Bronchial epithelial cell (primary cell): ENCODE data around the gene ZBTB7C.

DNA sequence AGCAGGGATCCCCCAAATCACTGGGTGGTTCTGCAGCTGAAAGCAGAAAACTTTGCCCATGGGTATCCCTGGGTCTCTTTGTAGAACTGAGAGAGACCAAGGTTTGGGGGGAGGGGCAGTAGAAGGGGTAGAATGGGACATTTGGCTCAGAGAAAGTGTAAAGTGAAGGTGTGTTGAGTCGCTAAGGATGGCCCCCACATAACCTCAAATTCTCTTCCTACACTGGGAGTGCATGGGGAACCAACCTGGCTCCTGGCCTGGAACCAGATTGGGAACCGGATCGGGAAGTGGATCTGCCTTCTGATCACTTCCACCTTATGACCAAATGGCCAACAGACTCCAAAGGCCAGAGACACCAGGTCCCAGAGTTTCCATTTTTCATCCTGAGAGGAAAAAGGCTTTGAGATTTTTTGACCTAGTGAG is 171.6 kb upstream of the SKOR2 start:
- RRBS, 2 experiments: no CpG with 5 or more reads among the region's 3 CpGs

GRCh38 chr18:47754310-47754688 is 176.2 kb downstream of the SMAD2 start:
- RRBS, 2 experiments: no CpG with 5 or more reads among the region's 19 CpGs

- RRBS, 2 experiments: no CpG with 5 or more reads among the region's 8 CpGs
Measured at GRCh38 chr18:48003576-48004287, 73.3 kb upstream of the SMAD2 start.

GRCh38 chr18:48039820-48041167 is 109.8 kb upstream of the SMAD2 start:
- RRBS, 2 experiments: 86 to 91% methylated on average over 5 of the region's 47 CpGs

- RRBS, 2 experiments: under 1 to 2% methylated on average over 63 of the region's 152 CpGs
Measured at GRCh38 chr18:48409048-48410109, at the start of gene ZBTB7C. TSS of gene ZBTB7C (minus strand) at chr18:48409383.

- RRBS, 2 experiments: no CpG with 5 or more reads among the region's 7 CpGs
Measured at GRCh38 chr18:48542768-48543154, 3.9 kb downstream of the CTIF start.

GRCh38 chr18:48545500-48546077 is 6.8 kb downstream of the CTIF start:
- RRBS, 2 experiments: no CpG with 5 or more reads among the region's 13 CpGs

GRCh38 chr18:48650098-48650899 is 111.5 kb downstream of the CTIF start:
- RRBS, 2 experiments: no CpG with 5 or more reads among the region's 7 CpGs

GRCh38 chr18:48713219-48714074 is 174.6 kb downstream of the CTIF start:
- RRBS, 2 experiments: 92 to 99% methylated on average over 5 of the region's 26 CpGs

DNA sequence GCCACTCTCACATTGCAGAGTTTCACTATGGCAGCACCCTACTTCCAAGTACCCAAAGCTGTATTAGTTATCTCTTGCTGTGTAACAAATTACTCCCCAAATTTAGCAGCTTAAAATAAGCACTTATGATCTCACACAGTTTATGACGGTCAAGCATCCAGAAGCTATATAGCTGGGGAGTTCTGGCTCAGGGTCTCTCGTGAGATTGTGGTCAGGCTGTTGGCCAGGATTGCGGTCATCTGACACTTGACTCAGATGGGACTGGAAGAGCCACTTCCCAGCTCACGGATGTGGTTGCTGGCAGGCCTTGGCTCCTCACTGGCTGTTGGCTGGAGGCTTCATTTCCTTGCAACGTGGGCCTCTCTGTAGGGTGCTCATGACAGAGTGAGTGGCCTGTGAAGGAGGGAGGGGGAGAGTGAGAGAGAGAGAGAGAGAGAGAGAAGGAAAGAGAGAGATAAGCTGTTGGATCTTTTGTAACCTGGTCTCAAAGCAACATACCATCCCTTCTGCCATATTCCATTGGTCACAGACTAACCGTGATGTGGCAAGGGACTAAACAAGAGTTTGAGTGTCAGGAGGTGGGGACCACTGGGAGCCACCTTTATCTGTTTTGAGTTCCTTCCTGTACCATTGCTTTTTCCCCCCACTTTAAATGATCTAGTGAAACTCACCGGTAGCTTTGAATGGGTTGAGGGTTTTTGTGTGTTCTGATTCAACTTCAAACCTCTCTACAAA is 189.7 kb downstream of the CTIF start:
- RRBS, 2 experiments: no CpG with 5 or more reads among the region's 7 CpGs

- RRBS, 2 experiments: 54 to 83% methylated on average over 2 of the region's 10 CpGs
Measured at GRCh38 chr18:48750493-48750984, 200.2 kb downstream of the SMAD7 start.

GRCh38 chr18:48775157-48775888 is 175.4 kb downstream of the SMAD7 start:
- RRBS, 2 experiments: no CpG with 5 or more reads among the region's 6 CpGs

DNA sequence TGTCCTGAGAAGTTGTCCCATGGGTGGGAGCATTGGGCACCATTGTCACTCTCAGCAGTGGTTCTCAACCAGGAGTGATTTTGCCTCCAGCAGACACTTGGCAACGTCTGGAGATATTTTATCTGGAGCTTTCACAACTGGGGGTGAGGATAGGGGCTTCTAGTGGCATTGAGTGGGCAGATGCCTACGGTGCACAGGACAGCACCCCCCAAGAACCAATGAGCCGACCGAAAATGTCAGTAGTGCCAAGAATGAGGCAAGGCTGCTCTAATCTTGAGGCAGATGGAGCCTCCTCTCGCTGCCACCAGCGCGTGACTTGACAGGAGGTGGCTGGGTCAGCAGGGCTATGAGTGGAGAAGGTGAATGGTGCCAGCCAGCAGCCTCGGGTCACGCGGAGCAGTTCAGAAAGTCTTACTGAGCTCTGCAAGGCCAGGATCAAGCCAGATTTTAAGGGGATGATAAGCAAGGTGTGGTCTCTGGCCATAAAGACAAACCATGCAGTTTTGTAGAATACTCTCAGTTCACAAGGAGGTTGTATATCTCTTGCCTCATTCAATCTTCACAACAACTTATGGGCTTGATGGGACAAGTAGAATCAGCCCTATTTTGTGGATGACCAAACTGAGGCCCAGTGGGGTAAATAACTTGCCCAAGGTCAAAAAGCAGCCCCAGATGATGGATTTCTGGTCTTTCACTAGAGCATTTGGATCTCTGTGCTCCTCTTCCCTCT is 151.9 kb downstream of the SMAD7 start:
- RRBS, 2 experiments: no CpG with 5 or more reads among the region's 10 CpGs

GRCh38 chr18:48825314-48825825 is 125.4 kb downstream of the SMAD7 start:
- RRBS, 2 experiments: no CpG with 5 or more reads among the region's 5 CpGs

DNA sequence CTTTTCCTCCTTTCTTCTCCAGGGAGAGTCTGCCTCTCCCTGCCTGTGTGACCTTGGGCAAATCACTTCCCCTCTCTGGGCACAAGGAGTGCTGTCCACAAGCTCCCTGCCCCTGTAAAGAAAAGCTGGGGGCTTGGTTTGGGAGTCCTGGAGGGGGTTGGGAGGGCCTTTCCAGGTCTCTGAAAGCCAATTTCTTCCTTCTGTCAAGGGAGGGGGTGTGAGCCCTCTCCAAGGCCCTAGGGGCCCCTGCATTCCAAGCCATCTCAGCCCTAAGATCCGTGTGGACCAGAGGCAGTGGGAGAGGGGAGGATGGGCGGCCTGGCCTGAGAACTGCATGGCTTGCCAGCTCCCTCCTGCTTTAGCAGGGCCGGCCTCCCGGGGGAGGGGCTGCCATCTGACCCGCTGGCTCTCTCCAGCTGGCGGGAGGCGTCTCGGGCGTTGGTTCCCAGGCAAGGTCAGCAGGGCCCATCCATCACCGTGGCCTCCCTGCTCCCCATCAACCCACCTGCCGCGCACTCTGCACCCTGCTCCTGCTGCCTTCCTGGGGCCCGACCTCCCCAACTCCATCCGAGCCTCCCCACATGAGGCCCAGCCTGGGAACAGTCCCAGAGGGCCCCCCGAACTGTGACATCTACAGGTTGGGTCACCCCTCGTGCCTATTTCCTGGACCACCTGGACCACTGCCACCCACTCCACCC is 61.4 kb downstream of the SMAD7 start:
- RRBS, 2 experiments: no CpG with 5 or more reads among the region's 16 CpGs

- RRBS, 2 experiments: no CpG with 5 or more reads among the region's 6 CpGs
Measured at GRCh38 chr18:48944575-48944986, 6.2 kb downstream of the SMAD7 start.

GRCh38 chr18:48953232-48953376 is 2.3 kb upstream of the SMAD7 start:
- RRBS, 2 experiments: no CpG with 5 or more reads among the region's 2 CpGs

DNA sequence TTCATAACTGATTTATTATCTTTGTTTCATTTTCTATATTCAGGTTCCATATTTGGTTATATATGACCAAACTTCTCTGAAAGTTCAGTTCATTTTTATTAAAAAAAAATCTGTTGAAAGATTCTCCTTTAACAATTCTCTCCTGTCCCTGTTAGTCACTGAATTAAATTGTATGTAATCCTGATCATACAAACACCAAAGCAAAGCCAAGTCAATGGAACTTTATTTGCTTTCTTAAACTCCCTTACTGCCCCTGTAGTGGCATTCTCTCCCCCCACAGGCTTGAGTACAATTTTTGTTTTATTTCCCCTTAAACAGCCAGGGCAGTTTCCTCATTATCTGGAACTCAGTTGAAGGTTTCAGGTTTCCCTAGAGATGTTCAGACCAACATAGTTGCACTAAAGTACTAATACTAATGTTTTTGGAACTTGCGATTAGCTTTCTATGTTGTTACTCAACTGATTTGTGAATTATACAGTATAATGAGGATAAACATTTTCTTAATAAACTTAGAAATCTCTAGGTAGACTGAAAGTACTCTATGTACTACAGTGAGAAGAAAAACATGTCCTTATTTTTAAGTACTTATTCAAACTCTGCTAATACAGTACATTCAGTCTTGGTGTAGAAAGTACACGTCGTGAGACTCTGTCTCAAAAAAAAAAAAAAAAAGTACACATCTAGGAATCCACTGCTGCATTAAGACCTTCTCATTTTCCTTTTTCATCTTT is 209.3 kb upstream of the SMAD7 start:
- RRBS, 2 experiments: no CpG with 5 or more reads among the region's 3 CpGs

- RRBS, 2 experiments: no CpG with 5 or more reads among the region's 10 CpGs
Measured at GRCh38 chr18:49486580-49486904, 492 bp downstream of the C18orf32 start.